ENCODE measurements around a stretch of chr7.

GRCh38 chr7:50262775-50263437 is 41.6 kb upstream of the IKZF1 start:
- RRBS, result no CpG with 5 or more reads among the region's 1 CpG

GRCh38 chr7:50266756-50267434 is 37.6 kb upstream of the IKZF1 start:
- RRBS, result no CpG with 5 or more reads among the region's 9 CpGs

GRCh38 chr7:50310036-50310979 is 5.8 kb downstream of the IKZF1 start:
- RRBS, result no CpG with 5 or more reads among the region's 9 CpGs

DNA sequence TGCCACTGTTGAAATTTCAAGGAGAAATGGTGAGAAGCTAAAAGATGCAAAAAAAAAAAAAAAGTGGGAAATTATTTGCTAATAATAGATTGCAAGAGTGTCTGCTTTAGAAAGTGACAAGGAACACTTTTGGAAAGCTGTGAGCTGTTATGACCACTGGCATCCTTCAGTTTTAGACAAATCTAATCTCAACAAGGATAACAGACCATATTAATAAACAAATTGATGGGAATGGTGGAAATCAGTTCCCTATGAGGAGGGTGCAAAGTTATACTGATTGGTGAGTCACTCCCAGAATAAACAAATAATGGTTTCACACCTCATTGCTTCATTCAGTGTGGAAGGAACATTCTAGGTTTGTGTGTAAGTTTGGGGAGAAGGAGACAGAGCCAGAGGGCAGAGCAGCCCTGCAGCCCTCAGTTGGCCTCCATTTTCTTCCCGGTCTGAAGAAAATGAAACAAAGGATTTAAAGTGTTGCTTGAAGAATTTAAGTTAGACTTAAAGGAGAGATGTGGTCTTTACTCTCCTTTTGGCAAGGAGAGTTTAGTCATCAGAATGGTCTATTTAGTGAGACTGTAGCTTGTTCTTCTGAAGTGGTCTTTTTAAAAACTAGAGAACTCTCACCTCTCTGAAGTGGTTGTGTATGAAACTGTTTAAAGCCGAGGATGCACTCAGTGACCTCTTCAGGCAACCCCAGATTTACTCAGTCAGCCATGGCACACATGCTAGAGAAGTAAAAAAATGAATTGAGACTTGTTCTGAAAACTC is 27.1 kb downstream of the IKZF1 start:
- RRBS, result no CpG with 5 or more reads among the region's 2 CpGs

DNA sequence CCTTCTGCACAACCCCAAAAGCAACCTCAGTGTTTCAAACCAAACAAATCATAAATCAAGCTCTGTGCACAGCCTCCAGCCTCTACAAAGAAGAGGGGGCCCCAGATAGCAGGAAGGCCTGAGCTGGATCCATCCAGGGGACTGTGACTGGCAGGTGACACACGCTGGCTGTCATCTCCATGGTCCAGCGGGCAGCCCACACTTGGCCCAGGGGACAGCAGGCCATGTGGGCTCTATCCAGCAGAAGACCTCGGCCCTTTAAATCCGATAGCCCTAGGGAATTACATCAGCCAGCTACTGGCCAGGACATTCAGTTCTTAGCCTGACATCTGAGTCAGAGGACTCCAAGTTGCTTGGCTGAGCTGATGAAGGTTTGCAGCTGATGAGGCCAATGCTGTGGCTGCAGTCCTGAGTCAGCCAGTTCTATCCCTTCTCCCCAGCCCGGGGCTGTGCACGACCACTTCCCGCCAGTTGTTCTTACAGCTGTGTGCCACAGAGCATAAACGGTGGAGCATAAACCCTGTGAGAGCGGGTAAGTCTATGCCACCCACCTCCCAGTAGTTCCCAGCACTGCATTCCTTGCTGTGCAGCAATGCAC is 52.1 kb upstream of the FIGNL1 start:
- RRBS, result no CpG with 5 or more reads among the region's 9 CpGs

GRCh38 chr7:50507834-50508665 is 57.2 kb downstream of the DDC start:
- RRBS, result no CpG with 5 or more reads among the region's 11 CpGs

DNA sequence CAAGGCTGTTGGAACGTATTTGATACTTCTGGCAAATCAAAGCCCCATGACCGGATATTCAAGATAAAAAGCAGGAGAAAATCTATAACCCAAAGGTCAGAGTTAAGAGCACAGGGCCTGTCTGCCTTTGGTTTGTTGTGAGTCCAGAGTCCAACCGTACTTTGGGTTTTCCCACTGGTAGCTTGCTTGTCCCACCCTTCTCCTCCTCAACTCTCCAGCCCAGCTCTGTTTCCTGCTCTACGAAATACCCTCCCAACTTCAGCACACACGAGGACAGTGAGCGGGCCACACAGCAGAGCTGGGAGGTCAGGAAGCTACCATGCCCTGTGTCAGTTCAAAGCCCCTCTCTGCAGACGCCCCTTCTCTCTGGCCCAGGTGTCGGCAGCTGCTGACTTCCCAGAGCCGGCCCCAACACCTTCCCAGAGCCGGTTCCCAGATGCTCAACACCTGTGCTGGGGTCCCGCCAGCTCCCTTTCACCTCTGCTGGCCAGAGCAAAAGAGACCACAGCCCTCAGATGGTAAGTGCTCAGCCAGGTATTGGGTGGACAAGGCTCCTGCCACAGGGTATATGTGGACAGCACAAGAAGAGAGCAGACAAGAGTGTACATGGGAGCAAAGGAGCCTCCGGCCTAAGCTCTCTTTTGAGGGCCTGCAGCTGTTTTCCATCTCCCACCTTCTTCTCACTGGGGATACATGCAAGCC is 50.0 kb upstream of the DDC start:
- RRBS, result no CpG with 5 or more reads among the region's 12 CpGs

GRCh38 chr7:50621831-50622722 is 56.9 kb upstream of the DDC start:
- RRBS, result no CpG with 5 or more reads among the region's 14 CpGs

GRCh38 chr7:50641027-50642385 is 76.3 kb upstream of the DDC start:
- RRBS, result no CpG with 5 or more reads among the region's 25 CpGs

DNA sequence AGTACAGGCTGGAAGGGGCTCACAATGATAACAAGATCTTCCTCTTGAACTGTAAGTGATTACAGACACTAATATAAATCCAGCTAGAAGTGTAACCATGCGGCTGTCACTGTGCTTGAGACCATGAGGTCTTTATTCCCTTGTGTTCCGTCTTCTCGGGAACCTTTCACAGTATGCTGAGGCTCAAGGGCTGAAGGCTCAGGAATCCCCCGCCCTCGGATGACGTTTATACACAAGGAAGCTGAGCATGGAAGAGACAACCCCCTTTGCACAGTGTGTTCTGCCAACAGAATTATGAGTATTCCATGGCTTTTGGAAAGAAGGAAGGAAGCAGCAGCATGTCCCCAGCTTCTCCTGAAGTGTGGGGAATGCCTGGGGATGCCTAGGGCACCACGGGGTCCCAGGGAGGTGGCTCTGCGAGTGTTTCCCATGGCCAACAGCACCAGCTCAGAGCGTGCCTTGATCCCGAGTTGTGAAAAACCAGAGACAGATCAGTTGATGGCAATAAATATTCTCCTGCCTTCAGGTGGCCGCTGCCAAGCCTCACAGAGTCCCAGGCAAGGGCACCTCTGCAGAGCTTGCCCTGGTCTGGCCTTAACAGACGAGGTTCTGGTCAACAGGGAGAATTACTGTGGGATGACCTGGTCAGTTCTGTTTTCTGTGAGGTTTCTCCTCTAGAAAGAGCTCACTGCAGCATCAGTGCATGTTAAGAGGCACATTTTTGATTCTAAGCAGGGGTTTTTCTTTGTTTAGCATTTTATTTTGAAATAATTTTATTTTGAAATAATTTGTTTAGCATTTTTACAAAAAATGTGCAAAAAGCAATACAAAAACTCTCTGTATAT is 88.9 kb upstream of the DDC start:
- RRBS, result no CpG with 5 or more reads among the region's 12 CpGs

DNA sequence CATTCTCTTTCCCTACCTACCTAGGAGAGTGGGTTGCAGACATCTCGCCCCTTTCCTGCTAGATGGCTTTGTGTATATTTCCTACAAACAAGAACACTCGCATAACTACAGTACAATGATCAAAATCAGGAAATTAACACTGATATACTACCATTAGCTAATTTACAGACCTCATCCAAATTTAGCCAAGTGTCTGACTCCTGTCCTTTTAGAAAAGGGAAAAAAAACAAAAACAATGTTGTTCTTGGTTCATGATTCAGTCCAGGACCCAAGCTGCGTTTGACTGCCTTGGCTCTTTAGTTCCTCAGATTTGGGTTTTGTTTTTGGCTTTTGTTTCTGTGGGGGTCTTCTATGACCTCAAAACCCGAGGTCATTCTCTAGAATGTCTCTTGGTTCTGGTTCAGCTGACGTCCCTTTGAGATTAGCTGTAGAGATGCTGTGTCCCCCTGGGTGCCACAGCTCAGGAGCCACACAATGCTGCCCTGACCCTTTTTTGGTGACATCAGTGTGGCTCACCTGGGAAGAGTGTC is 89.6 kb upstream of the DDC start:
- RRBS, result no CpG with 5 or more reads among the region's 5 CpGs

GRCh38 chr7:50656171-50656614 is 91.0 kb upstream of the DDC start:
- RRBS, result no CpG with 5 or more reads among the region's 11 CpGs

DNA sequence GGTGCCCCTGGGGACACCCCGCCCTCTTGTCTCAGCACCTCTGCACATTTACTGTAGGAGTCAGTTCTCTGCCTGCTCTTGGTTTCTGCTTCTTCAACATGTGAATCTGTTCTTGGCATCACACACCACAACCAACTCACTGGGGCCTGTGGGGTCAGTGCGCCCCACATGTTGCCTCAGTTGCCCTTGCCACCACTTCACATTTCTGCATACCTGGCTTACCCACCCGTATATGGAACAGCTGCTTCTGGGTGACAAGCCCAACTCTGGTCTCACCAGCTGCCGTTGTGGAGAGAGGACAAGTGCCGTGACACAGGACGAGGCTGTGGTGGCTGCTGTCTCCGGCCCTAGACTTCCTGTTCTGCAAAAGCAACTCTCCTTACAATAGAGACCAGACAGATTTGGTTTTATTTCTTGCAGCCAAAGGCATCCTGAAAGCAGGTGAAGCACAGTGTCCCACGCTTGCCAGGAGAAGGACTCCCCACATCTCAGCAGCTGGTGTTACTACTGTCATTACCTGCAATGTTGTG is 96.4 kb upstream of the DDC start:
- RRBS, result no CpG with 5 or more reads among the region's 8 CpGs

DNA sequence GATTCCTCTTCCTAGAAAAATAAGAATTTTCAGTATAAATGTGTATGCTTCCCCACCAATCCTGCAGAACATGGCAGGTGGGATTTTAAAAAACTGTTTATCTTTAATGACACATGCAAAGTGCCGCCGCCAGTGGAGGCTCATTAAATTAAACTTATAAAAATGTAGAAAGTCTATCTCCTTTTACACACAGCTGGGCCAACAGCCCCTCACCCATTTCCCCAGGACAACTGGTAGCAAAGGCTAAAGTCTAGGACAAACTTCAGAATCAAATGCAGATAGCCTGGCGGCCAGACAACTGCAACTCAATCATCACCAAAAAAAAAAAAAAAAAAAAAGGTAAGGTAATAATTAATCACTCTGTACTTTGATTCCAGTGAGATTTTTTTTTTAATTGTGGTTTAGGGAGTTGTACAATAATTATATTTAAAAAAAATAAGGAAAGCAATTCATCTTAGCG is 98.7 kb downstream of the GRB10 start:
- RRBS, result no CpG with 5 or more reads among the region's 4 CpGs

- RRBS, result no CpG with 5 or more reads among the region's 3 CpGs
Measured at GRCh38 chr7:50953820-50954298, 171.2 kb upstream of the GRB10 start.

- RRBS, result no CpG with 5 or more reads among the region's 10 CpGs
Measured at GRCh38 chr7:51010565-51011190, 228.0 kb upstream of the GRB10 start.

DNA sequence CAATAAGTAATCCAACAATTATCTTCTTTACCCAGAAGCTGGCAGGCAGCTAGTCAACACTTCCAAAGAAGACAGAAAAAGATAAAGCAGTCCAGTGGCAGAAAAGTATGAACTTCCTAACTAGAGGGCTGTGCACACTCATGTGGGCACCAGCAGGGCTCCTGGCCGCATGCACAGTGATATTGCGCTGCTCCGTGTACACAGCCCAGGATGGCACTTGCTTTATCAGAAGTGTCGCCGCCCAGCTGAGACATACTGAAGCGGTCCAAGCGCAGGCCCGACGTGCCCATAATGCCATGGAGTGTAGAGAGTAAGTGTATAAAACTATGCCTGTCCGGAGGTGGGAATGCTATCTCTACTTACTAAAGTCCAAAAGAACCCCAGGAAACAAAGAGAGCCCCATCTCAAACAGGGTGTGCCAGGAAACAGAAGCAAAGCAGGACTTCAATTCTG is 234.5 kb downstream of the COBL start:
- RRBS, result no CpG with 5 or more reads among the region's 10 CpGs

GRCh38 chr7:51141392-51141966 is 175.1 kb downstream of the COBL start:
- RRBS, result no CpG with 5 or more reads among the region's 4 CpGs

DNA sequence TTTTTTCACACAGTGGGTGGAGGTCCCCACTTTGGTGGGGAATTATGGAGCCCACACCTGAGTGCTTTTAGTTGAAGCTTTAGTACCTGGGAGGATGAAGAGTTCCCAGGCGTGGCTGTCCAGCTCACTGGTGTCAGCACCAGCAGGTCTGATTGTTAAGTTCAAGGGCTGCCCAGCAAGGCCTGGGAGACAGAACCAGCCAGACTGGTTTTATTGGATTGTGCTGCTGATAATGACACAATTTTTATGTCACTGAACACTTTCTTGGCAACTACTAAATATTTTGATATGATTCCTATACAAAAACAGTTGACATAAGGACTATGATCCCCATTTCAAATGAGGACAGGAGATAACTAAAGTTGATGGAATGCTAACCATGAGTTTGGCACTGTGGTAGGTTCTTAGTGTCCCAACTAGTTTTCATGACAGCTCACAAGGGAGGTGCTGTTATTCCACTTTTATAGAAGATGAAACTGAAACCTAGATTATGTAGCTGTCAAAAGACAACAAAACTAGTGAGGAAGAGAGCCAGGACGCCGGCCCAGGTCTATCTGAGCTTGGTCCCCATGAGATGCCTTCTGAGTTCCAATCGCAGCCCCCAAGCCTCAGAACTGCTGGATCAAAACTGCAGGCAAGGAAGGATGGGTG is 52.9 kb downstream of the COBL start:
- RRBS, result no CpG with 5 or more reads among the region's 4 CpGs

DNA sequence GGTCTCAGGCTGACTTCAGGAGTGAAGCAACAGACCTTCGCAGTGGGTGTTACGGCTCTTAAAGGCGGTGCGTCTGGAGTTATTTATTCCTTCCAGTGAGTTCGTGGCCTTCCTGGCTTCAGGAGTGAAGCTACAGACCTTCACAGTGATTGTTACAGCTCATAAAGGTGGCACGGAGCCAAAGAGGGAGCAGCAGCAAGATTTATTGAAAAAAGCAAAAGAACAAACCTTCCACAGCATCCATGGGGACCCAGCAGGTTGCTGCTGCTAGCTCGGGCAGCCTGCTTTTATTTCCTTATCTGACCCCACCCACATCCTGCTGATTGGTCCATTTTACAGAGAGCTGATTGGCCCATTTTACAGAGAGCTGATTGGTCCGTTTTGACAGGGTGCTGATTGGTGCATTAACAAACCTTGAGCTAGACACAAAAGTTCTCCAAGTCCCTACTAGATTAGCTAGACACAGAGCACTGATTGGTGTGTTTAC is 605.0 kb upstream of the POM121L12 start:
- RRBS, result no CpG with 5 or more reads among the region's 8 CpGs